Sciatic nerve (tissue), 1 donor: ENCODE results near the genes TAAR1, HBS1L and PDE7B.

- PRO-cap = no peak
Measured at GRCh38 chr6:132274883-132275444, 126.3 kb downstream of the MOXD1 start.

DNA sequence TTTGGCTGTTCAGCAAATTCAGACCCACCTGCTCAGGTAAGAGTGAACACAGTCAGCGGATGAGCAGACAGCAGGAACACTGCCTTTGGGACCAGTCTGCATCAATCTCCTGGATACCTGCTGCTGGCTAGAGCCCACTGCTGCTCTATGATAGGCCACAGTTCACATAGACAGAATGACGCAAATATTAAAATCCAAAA, at the start of gene TAAR1:
TSS of gene TAAR1 (minus strand) at position 81 of the 200 bp plus-strand sequence.
- PRO-cap = no peak

- PRO-cap = no peak
Measured at GRCh38 chr6:132798834-132799464, 512 bp upstream of the SLC18B1 start.

GRCh38 chr6:133755739-133756426, 133.0 kb upstream of the TCF21 start:
- PRO-cap = unidirectional peak, minus-strand start at chr6:133756221

DNA sequence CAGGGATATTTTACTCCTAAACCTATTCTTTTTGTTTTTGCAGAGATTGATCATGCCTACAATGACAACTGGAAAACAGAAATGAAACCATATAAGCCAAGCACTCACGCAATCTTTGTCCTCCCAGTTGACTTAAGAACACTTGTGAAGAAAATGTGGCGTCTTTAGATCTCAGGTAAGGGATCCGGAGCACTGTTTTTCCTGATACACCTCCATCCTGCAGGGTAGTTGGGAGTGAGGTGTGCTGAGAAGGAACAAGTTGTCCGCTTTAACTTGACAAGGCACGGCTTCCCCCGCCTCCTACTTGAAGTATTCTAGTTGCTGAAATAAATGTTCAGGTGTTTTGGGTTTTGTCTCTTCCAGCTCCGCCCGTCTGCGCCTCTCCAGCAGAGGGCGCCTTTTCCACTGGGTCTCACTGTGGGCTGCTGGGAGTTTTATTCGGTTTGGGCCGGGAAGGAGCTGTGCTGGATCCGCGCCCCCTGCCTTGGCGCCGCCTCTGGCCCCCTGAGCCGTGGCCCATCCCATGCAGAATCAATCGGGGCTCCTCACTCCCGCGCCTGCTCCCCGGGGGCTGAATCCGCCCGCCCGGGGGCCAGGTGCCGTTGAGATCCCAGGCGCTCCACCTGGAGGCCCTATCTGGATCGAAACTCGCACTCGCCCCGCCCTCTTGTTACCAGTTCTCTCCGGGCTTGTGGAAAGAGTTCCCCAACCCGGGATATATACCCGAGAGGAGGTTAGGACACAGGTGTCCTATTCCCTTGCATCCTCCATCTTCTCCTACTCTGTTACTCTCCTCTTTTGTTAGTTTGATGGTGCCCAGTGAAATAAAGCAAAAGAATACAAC, 51.1 kb upstream of the TCF21 start:
- PRO-cap = unidirectional peak, plus-strand start at position 437 of the sequence

DNA sequence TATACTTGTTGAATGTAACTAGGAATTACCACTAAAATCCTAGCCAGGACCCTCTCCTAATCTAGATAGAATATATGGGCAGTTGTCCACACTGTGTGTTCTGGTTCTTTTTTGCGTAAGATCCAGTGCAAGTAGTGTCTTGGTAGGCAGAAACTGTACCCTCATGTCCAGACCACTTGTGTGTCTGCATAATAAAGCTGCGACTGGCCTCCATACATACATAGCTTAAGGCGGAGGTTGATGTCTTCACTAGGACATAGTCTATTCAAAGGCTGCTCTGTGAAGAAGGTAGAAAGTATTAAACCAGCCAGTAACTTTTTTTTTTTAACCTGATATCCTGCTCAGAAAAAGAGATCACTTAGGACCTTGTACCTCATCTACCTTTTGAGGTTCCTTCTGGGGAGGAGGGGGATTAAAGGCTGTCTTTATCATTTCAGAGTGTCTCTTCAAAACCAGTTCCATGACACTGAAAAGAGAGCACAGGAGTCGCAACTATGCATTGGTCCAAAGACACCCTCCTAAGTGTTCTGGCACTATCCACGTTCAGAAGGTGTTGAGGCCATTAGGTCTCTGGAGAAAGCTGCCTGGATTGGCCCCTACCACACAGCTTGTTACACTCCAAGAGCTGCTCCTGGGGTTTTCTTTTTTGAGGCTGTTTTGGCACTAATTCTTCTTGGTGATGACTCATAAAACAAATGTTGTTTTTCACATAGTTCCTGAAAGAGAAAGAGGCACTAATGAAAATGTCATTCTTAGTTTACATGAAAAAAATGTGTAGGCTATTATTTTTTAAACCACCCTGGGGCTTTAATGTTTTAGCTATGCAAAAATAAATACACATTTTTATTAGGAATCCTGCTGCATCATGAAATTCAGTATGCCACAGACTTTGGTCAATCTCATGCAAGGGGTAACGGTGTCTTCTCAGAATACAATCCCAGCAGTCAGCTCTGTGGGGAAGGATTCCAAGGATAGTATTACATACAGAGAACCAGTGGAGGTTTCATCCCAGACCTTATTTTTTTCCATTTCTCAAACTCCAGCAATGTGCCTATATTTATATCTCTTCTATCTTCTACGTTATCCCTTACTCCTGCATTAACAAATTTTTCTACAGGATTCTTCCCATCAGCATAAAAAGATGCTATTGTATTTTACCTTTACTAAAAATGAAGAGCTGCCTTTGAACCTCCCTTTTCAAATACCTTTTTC, 38.0 kb downstream of the TBPL1 start:
- PRO-cap = no peak

DNA sequence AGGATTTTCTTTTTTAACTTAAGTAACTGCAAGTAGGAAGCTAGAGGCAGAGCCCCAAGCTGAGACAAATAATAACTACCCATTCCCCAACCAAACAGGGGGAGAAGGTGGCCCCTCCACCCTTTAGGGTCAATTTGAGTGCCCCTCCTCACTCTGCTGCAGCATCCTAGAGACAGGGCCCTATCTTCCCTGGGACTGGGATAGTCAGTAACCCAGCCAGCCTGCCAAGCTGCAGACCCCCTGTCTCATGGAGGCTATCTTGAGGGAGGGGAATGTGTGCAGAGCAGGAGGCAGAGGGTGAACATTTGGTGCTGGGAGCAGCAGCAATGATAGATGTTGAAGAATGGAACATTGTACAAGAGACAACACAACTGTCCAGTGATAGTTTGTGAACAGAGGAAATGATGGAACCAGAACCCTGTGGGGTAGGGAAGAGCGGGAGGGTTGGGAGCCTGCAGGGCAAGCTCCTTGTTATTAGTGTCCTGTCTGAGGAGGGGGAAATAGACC, 61.6 kb upstream of the SLC2A12 start:
- PRO-cap = no peak

DNA sequence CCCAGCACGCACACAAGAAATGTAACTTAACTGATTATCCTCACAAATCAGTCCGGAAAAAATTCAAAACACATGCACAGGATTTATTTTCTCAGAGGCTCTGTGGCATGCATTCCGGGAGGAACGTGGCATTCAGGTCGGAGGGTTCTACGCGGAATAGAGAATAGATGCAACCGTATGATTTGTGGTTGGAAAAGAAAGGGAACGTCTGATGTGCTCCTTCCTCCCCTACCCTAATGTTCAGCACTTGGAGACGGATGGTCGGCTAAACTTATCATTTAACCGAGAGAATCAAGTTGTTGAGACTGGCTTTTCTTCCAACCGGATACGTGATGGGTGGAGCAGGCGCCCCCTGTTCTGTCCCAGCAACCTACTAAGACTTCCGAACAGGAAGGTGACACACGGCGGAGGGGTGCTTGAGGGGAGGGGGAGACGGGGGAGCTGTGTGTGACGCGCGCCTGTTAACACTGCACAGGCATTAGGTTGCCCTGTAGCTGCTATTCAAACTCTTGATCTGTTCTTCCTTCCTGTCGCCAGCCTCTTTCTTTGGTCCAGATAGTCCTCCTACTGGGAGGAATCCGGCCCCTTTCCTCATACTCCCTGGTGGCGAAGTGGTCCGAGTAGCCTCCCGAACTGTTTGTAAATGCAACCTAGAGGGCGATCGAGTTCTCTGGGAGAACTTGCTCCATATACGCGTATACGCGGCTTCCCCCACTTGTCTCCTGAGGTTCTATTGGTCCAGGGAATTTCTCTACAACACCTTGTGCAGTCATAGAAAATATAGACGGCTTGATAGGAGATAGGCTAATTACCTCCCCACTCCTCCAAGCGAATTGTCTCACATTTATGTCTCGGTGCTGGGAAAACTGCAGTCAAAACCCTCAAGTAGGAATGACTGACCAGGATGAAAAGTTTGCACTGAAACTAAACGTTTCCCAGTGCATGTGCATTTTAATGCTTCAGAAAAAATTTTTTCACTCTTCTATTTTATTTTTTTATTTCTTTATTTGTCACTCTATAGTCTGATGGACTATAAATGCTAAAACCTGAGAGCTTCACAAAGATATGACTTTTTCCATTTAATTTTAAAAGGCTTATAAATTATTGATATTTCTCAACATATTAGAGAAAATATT, 125.9 kb upstream of the SLC2A12 start:
- PRO-cap = bidirectional peak, plus-strand start at position 94 of the sequence, minus-strand start outside the sequence; bidirectional peak, plus-strand start at position 509 of the sequence, minus-strand start at position 516 of the sequence

DNA sequence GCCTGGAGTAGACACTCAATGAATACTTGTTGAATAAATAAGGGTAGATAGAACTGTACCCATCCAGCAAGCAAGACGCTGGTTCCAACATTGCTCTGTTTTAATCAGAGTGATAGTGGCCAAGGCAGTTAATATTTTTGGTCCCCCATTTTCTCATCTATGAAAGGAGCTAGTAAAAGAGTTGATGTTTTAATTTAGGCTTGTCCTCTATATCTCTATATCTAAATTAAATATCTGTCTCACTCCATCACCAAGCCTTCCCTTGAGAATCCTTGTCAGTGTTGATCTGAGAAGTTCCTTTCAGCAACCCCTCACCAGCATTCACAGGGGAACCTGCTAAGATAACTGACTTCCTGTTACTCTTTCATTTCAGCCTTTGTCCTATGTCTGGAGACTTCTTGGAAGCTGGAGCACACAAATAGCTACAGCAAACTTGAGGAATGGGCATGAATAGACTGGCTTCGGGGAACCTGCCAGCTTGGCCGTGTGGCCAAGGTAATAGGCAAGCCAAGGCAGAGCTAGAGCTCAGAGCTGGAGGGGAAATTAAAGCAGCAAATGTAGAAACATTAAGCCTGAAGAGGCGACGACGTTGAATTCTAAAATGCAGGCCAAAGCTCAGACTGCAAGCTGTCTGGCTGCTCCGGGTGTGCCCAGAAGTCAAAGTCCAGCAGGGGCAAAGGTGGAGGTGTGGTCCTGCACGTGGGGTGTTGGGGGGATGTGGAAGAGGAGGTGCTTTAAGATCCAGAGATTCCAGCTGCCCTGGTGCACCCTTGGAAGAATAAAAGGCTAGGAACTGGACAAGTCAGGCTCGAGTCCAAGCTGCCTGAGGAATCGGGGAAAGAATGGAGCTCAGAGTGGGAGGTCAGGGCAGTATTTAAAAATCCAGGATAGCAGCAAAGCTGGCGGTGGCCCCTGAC, 184.8 kb upstream of the SGK1 start:
- PRO-cap = no peak

- PRO-cap = bidirectional peak, plus-strand start at chr6:134540141, minus-strand start at chr6:134539944
Measured at GRCh38 chr6:134539782-134540539, 222.0 kb upstream of the SGK1 start.

DNA sequence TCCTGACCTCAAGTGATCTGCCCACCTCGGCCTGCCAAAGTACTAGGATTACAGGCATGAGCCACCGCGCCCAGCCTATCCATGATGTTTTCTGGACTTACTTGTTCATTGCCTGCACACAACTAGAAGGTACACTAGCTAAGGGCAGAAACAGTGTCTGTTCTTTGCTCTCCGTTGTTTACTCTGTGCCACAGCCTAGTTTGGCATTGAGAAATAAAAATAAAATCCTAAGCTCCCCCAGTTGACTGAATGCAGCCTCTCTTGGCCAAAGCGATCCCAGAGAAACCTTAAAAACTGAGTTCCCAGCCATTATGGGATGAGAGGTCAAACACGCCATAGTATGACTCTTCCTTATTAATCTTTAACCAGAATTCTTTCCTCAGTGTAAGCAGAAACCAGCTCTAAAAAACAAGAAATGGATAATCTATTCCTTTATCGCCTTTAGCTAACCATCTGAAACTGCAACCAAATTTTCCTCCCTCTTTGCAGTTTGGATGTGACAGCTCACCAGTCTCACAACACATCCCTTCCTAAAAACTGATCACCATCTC, 15.9 kb downstream of the ALDH8A1 start:
- PRO-cap = no peak

GRCh38 chr6:135053986-135055119, at the start of gene HBS1L:
HBS1L (minus strand) TSS chr6:135054822.
- PRO-cap = bidirectional peak, plus-strand start at chr6:135054570, minus-strand start at chr6:135054334; bidirectional peak, plus-strand start at chr6:135054994, minus-strand start at chr6:135054819

GRCh38 chr6:135192575-135192907, 11.4 kb downstream of the MYB start:
- PRO-cap = no peak

- PRO-cap = no peak
Measured at GRCh38 chr6:135251332-135251864, 70.3 kb downstream of the MYB start.

DNA sequence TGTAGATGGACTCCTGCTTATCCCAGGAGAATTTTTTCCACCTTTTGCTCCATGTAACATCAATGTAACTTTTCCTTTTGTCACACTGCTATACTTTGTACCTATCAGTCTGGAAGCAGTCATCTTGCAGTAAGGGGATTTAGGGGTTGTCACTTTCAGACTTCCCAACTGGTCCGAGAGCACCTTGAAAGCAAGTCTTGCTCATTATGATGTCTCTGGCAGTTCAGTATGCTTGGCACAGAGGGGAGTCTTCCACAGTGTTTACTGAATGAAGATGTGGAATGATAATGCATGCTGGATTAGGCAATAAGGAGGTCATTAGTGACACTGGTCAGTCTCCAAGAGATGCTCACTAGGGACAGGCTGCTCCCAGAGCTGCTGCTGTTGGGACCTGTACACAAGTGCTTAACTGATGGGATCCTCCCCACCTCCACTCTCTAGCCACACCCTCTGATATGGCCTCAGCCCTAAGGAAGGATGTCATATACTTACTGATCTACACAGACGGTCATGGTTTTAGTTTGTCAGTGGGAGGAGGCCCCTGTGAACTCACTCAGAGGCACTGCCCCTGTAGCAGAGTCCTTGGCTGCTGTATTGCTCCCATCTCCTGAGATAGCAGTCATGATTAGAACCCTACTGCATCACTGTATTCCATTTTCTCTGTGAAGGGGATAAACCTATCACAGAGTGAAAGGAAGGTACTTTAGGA, 73.3 kb downstream of the MYB start:
- PRO-cap = no peak

- PRO-cap = bidirectional peak, plus-strand start at chr6:135851701, minus-strand start at chr6:135851487
Measured at GRCh38 chr6:135851406-135852386, at the start of gene PDE7B. PDE7B (plus strand) TSS chr6:135851701.

DNA sequence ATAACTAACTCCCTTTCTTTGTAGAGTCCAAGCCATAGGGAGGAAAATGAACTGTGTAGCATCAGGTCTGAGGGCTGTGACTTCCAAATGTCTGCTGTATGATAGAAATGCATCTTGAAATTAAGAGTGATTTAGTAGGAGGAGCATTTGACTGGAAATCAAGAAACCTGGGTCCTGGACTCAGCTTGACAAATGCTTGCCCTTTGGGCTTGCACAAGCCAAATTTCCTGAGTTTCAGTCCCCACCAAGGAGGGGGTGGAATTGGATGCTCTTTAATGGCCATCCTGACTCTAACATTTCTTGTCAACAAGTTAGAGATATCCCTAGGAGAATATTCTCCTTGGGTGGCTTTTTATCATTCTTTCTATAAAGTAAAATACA, 187.1 kb downstream of the PDE7B start:
- PRO-cap = no peak

- PRO-cap = no peak
Measured at GRCh38 chr6:136251856-136252528, 1.9 kb upstream of the MTFR2 start.

- PRO-cap = no peak
Measured at GRCh38 chr6:136324928-136325658, 35.4 kb upstream of the BCLAF1 start.

- PRO-cap = no peak
Measured at GRCh38 chr6:136383225-136383705, 93.6 kb upstream of the BCLAF1 start.